ENCODE measurements around a stretch of chr13.

DNA sequence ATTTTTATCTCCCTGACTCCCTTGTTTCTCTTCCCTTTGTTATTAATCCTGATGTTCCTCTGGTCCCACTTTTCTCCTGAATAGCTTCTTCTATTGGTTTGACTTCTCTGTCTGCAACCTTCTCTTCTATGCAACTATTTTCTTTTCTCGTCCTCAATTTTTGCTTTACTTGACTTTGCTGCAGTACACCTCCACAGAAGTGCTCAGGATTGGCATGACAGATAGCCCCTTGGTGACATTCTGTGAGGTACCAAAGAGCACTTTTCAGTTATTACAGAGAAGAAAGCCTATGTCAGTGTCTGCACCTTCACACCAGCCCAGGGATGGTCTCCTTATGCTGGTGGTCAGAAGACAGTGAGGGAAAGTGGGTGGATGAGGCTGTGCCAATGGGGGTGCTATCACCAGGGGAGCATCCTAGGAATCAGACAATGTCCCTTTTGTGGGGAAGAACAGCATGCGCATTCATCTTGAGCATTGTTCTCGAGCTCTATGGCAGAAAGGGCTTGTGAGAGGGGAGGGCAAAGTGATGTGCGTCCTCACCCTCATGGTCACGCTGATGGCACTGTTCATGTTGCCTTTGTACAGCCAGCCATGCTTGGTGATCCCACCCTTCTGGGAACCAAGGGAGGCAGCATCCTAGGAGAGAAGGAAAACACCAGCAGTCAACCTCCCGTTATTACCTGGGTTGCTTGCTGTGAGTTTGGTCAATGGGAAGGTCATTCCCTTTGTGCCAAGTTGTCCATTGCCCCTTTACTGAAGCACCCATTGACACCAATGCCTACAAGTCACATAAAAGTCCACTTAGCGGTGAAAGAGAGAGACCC, 56.1 kb downstream of the DOCK9 start:
- PRO-cap = no peak

DNA sequence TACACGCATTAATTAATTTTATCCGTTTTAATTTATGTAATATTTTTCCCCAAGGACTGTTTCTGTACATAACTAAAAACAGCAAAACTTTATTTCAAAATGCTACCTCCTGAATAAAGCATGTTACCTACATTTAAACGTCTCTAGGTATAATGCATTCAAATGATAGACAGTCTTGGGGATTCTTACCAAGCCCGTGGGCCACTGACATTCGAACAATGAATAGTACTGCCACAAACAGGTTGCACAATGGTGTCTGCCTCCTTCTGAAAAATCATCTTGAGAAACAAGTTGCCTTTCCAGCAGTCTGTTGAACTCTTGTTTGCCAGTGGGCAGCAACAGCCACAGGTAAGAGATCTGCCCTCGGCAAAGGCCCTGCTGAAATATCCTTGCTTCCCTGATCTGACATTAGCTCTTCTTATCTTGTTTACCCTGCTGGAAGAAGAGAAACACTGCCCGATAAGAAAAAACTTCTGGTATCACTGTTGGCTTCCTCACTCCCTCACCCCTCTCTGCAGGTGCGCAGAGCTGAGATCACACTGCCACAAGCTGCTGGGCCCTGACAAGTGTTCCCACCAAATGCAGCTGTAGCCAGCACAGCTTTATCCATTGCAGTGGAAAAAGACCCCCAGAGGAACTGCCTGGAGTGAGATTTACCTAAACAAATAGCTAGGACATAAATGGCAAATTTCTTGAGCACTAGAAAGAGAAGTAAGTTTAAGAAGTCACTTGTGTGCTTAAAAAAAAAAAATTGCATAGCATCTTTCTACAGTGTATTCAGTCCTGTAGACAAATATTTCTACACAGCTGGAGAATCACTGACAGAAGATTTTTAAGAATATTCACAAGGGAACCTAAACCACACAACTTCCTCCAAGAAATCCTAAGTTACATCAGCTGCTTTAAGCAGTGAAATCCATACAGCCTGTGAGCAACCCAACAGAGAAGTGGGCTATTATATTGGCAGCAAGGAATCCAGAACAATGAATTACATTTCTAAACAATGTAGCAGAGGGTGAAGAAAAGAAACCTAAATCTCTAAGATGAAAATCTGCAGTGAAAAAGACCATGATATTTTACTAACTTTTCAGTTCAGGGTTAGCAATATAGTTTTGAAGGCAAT, 1.8 kb downstream of the DOCK9 start:
- PRO-cap = bidirectional peak, plus-strand start at position 525 of the sequence, minus-strand start at position 509 of the sequence; unidirectional peak, plus-strand start at position 919 of the sequence

GRCh38 chr13:99062365-99063299, 84.8 kb upstream of the DOCK9 start:
- PRO-cap = bidirectional peak, plus-strand start at chr13:99062885, minus-strand start at chr13:99062628

DNA sequence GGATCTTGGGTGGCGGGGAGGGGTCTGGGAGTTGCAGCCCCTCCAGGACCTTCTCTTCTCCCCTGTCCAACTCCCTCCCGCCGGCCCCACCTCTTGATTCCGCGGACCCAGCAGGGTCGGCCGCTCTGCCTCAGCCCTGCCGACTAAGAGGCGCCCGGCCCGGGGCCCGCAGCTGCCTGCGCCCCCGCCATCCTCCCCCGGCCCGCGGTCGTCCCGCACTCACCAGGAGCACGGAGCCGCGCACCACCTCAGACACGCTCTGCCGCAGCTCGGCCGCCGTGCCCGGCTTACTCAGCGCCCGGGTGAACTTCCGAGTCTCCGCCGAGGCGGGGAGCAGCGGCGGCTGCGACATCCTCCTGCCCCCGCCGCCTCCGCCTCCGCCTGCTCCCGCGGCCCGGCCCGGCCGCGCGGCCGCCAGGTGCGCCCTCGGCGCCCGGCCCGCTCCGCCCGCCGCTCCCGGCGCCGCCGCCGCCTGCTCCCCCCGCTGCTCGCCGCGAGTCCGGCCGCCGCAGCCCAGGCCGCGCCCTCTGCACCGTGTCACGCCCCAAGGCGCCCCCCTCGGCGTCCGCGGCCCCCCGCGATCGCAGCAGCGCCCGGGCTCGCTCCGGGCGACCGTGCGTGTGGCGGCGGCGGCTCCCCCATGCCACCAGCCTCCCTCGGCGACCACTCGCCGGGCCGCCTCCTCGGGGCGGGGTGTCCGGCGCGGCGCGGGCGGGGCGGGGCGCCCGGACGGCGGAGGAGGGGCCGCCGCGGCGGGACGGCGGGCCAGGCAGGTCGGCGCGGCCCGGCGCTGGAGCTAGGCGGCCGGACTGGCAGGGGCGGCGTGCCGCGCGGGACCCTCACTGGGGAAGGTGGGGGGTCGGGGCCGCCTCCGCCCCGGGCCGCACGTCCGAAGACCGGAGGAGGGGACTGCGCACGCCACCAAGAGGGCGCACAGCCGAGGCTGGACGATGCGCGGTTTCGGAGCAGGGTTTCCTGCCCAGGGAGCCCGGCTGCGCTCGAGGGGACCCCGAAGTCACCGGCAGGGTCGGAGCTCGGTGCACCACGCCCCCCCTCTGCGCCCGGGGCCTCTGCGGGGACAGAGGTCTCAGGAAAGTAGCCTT, 108.5 kb upstream of the DOCK9 start:
- PRO-cap = unidirectional peak, minus-strand start at position 261 of the sequence; bidirectional peak, plus-strand start at position 775 of the sequence, minus-strand start at position 616 of the sequence

- PRO-cap = no peak
Observed at GRCh38 chr13:99191923-99192122, 8.8 kb upstream of the UBAC2 start.

DNA sequence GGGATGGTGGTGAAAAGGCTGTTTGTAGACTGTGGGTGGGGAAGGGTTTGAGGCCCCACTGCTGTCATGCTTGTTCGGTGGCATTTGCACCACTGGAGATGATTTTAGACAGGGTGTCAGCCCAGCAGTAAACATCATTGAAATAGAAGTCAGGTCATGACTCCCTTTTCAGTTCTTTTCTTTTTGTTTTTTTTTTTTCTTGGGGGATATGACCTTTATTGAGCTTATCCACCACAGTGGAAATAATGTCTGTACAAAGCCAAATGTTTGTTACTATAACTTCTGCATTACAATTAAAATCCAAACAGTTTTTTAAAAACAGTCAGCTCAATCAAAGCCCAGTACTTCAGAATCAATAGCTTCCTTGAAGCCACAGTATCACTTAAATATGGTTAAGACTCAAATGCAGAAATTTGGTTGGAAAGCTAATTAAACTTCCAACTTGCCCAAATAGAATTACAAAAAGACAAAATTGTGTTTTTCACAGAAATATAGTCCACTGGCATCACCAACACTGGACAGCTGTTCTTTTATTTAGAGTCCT, 14.2 kb downstream of the UBAC2 start:
- PRO-cap = no peak

DNA sequence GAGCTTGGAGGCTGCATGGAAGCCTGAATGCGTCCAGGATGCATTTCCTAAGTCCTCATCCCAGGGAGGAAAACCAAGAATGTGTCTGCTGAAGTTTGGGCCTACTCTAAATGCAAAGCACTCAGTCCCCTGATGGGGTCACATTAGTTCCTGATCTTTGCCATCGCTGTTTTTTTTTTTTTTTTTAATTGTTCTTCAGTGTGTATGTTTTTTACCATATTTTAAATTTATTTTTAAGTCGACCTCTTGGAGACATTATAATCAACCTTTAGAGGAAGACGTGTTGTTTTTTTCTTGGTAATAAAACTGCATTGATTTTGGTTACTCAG, 6.6 kb upstream of the GPR18 start:
- PRO-cap = unidirectional peak, minus-strand start at position 180 of the sequence

DNA sequence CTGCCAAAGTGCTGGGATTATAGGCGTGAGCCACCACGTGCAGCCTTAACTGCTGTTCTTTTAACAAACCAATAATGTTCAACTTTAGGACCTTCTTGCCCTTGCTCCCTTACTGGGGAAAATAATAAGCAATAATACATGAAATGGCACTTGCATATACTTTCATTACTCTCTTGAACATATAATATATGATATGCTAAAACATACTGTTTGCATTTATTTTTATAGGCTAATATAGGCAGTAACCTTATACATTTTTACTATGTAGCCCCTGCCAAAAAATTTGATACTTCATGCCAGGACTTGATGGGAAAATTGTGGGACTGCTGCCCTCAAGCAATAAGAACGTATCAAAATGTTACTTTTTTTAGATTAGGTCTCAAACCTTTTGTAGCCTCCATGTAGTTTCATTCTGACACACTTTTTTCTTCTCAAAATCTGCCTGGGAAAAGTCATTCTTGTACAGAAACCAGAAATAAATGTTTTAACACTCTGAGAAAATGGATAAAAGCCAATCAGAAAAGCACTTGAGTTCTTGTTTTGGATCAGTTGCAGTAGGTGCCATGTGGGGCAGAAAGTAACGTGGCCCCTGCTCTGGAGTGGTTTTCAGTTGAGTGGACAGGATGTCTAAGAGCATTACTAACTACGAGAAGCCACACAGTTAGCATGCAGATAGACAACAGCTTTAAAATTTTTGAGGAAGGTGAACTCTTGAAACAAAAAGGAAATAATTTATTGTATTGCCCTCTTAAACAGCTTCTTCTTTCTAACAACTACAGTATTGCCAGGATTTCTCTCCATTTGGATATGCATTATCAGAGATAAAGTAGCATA, 19.2 kb downstream of the GPR183 start:
- PRO-cap = bidirectional peak, plus-strand start at position 636 of the sequence, minus-strand start at position 601 of the sequence

DNA sequence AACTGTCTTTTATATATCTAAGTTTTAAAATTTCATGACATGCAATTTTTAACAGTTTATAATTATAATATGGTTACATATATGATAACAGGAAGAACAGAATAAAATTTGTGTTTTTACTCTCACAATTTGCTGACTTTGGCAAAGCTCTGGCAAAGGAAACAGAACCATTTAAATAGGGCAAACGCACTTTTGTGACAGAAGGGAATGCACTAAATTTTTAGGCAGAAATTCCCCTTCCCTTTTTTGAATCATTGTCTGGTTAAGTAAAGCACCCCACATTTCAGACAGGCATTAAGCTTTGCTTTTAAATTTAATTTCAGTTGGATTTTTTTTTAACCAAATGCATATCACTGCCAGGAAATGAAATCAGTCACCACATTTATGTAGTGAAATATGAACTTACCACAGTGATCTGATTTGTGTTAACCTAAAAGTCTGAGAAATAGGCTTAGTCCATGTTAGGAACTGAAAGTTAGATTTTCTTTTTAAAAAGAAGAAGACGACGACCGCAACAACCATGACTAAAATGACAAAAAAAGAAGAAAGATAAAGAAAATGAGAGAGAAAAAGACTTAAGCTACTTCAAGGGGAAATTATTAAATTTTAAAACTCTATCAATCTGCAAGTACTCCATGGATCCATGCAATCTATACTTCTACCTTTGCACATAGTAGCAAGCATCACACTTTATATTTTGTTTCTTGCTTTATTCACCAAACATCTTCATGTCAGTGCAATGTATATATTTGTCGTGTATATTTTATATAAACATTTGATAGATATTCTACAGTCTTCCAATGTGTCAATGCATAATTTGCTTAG, 10.7 kb downstream of the GPR183 start:
- PRO-cap = unidirectional peak, plus-strand start at position 249 of the sequence; bidirectional peak, plus-strand start at position 410 of the sequence, minus-strand start at position 296 of the sequence

GRCh38 chr13:99355106-99355486, 47.9 kb upstream of the GPR183 start:
- PRO-cap = unidirectional peak, plus-strand start at chr13:99355430

DNA sequence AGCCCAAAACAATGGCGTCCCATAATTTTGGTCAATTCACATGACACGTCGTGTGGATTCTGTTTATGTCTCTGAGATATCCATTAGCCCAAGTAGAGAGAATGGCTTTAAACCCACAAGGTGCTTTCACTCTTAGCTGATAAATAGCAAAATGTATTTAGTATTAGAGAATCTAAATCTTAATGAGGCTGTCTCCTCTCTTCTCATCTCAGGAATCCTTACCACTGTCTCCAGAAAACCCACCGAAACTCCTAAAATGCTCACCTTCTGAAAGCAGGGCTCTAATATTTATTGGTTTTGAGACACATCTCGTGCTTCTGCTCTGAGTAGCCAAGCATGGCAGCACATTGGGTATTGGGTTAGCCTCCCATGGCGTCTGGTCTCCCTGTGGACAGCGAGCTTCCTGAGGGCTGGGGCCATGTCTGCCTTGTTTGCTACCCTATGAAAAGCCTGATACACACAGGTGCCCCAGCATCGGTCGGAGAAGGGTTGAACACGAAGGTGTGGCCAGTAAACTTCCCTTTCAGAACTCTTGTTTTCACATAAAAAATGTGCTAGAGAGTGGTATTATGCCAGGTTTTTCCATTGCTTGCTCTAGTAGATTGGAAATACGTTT, 67.3 kb upstream of the GPR183 start:
- PRO-cap = bidirectional peak, plus-strand start at position 471 of the sequence, minus-strand start at position 443 of the sequence

DNA sequence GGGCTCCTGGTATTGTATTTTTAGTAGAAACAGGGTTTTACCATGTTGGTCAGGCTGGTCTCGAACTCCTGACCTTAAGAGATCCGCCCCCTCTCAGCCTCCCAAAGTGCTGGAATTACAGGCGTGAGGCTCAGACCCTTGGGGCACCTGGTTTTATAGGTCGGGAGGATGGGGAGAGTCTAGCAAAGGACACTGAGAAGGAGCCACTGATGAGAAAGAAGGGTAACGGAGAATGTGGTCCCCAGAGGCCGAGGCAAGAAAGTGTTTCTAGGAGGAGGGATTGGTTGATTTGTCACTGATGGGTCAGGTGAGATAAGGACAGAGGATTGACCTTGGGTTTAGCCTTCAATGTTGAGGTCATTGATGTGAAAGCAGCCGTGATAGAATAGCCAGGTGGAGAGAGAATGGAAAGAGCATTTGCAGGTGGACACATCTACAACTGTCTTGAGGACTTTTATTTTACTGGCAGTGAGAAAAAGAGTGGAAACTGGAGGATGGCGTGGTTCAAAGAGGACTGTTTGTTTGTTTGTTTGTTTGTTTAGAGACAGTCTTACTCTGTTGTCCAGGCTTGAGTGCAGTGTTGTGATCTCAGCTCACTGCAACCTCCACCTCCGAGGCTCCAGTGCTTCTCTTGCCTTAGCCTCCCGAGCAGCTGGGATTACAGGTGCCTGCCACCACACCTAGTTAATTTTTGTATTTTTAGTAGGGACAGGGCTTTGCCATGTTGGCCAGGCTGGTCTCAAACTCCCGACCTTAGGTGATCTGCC, 23.6 kb downstream of the TM9SF2 start:
- PRO-cap = no peak

GRCh38 chr13:99565374-99565701, 41.2 kb upstream of the CLYBL start:
- PRO-cap = no peak

GRCh38 chr13:99650323-99650758, 43.9 kb downstream of the CLYBL start:
- PRO-cap = no peak

- PRO-cap = no peak
Observed at GRCh38 chr13:99655454-99656150, 49.1 kb downstream of the CLYBL start.

- PRO-cap = no peak
Observed at GRCh38 chr13:99956079-99956816, 15.3 kb downstream of the ZIC5 start.

DNA sequence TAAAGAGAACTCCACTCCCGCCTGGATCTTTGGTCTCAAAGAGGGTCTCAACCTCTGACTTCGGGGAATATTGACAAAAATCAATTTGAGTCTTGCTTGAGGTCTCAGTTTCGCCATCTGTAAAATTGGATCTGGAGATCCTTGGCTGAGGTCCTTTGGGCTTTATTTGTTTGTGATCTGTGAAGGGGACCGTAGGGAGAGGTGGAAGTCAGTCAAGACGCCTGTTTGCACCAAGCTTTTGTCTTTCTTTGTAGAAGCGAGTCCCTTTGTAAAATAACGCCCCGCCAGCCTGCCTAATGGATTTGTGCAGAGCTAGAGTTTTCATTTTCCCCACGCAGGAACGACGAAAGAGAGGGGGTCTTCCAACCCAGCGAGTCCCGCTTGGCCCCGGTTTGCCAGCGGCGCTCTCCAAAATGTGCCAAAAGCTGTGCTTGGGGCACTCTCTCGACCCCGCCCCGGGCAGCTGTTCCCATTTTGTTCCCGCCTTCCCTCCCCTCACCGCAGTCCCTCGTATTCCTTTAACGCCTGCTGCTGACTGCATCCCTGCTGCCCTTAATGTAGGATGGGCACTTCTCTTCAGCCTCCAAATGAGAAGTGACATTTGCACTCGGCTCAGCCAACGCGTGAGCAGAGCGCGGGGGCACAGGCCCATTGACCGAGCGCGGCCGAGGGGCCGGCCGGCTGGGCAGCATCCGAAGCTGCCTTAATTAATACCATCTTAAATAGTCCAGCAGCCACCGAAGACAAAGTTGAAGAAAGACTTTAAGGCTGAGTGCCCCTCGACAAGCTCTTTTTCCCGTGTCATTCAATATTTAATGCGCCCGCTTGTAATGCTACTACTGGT, 13.0 kb downstream of the ZIC5 start:
- PRO-cap = no peak

DNA sequence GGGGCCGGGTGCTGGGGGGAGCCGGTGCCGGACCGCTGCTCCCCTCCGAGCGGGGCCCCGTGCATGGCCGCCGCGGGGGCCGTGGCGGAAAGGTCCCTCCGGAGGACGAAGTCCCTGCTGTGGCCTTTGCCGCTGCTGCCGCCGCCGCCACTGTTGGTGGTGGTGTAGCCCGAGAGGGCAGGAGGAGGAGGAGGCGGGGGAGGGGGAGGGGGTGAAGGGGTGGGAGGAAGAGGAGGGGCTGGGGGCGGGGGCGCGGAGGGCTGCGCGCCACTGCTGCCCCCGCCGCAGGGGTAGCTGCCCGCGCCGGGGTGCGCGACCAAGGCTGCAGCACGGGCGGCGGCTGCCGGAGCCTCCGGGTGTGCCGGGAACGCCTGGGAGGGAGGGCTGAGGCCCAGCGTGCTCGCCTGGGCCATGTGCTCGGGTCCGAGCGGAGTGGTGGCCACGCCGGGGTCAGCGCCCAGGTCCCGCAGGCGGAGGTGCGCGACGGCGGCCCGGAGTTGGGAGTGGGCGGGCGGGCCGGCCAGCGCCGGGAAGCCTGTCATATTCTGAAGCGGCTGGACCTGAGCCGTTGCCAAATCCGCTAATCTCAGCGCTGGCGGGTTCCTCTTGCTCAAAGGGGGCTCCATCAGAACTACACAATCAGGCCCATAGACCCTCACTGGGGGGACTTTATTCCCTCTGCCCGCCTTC, 444 bp downstream of the ZIC5 start:
- PRO-cap = no peak

GRCh38 chr13:99981112-99981680, 388 bp upstream of the ZIC2 start:
- PRO-cap = no peak

DNA sequence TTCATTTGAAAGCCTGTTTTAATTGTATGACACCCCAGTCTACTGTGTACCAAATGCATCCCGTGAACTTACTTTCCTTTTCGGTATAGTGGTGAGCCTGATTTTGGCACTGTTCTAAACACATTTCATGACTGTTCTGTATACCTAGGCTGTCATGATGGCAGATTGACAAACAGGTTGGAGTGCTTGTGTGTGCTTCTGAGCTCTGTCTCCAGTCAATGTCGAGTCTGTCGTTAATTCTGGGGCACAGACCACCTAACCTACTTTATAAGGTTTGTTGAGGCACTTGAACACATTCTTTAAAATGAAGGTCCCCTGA, 806 bp downstream of the PCCA start:
- PRO-cap = no peak